A375 (cell line): ENCODE data around the genes ISG15, C1orf159, TTLL10 and C1QTNF12.

DNA sequence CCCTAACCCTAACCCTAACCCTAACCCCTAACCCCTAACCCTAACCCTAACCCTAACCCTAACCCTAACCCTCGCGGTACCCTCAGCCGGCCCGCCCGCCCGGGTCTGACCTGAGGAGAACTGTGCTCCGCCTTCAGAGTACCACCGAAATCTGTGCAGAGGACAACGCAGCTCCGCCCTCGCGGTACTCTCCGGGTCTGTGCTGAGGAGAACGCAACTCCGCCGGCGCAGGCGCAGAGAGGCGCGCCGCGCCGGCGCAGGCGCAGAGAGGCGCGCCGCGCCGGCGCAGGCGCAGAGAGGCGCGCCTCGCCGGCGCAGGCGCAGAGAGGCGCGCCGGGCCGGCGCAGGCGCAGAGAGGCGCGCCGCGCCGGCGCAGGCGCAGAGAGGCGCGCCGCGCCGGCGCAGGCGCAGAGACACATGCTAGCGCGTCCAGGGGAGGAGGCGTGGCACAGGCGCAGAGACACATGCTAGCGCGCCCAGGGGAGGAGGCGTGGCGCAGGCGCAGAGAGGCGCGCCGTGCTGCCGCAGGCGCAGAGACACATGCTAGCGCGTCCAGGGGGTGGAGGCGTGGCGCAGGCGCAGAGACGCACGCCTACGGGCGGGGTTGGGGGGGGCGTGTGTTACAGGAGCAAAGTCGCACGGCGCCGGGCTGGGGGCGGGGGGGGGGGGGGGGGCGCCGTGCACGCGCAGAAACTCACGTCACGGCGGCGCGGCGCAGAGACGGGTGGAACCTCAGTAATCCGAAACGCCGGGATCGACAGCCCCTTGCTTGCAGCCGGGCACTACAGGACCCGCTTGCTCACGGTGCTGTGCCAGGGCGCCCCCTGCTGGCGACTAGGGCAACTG is 115.9 kb downstream of the OR4F5 start:
- RAMPAGE, long total RNA: no peak

DNA sequence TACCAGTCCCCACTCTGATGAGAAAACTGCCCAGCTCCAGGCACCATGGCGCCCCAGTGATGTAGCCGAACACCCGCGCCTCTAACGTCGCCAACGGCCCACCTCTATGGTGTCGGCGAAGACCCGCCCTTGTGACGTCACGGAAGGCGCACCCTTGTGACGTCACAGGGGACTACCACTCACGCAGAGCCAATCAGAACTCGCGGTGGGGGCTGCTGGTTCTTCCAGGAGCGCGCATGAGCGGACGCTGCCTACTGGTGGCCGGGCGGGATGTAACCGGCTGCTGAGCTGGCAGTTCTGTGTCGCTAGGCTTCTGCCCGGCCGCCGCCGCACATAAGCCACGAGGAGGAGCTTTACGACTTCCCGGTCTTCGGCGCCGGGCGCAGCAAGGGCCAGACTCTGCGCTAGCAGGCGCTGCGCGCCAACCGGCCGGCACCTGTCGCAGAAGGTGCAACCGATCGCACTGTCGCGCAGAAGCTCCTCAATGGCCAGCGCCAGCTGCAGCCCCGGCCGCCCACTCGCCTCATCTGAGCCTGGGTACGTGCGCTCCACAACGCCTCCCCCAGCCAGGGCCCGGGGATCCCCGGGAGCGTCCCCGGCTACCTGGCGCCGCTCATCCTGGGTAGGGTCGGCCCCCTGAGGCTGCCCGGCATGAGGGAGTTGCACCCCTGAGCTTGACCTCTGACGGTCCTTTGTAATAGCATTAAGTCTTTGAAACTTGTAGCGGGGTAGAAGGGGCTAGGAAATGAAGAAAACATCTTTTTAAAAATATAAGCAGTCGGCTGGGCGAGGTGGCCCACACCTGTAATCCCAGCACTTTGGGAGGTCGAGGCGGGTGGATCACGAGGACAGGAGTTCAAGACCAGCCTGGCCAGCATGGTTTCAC is 92.3 kb upstream of the OR4F16 start:
- RAMPAGE, long total RNA: start-site peak on the minus strand centred at position 99 of the sequence, 38 bp wide, 49 and 45 reads in 2 replicates

GRCh38 chr1:826871-827983 is 96.5 kb upstream of the SAMD11 start:
- RAMPAGE, long total RNA: no peak

- RAMPAGE, long total RNA: no peak
These were observed 92.5 kb upstream of the SAMD11 start for GRCh38 chr1:831107-831773.

DNA sequence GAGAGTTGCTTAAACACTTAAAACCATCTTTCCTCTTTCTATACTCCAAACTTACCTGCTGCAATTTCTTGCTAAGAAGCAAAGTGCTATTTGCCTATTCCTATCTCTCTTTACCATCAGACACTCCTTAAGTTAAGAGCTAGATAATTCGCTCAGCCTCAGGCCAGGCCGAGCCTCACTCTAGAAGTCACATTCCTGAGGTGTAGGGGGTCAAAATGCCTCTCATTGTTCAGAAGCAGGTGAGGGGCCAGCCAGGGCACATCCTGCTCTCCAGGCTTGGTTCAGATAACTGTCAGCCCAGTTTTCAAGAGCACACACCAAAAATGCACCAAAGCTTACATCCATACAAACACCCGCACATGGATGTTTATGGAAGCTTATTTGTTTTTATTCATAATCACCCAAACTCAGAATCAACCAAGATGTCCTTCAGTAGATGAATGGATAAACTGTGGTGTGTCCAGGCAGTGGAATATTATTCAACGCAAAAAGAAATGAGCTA is 78.0 kb upstream of the SAMD11 start:
- RAMPAGE, long total RNA: no peak

DNA sequence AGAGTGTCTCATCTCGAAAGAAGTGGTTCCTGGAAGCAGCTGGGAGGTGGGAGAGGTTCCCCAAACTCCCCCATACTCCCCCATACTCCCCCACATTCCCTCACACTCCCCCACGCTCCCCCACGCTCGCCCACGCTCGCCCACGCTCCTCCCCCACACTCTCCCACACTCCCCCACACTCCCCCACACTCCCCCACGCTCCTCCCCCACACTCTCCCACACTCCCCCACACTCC is 48.0 kb upstream of the SAMD11 start:
- RAMPAGE, long total RNA: no peak

DNA sequence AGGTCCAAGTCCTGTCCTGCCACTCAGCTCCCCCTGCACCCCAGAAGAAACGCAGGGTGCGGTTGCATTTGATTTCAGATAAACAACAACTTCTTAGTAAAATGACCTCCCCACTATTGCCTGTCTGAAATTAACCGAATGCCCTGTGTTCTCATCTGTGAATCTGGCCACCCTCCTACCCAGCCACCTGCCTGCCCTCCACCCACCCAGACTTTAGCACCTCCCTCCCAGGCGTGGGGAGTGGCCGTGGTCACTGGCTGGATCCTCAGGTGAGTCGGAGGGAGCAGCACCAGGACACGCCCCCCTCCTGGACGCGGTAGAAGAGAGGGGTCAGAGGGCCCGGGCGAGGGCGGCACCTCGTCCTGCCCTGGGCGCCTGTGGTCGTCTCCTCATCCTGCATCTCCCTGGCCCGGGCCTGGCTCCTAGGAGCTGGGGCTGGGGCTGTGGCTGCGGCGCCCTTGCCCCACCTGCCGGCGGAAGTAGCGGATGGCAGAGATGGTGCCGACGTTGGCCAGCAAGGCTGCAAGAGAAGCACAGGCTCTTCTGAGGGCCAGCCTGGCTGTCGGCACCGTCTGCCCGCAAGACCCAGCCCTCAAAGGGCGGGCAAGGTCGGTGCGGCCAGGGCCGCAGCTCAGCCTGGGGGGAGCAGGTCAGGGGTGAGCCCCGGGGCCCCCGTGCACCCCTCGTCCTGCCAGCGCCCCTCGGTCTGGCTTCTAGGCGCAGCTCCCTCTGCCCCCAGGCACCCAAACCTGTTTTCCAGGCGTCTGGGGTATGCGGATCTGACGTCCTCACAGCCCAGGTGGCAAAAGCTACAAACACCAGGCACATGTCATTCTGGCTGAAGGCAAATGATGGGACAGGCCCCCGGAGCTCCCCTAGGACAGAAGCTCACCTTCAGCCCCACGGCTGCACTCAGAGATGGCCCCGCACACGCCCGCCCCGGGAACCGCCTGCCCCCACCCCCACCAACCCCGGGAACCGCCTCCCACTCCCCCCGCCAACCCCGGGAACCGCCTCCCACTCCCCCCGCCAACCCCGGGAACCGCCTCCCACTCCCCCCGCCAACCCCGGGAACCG is 5.8 kb downstream of the PERM1 start:
- RAMPAGE, long total RNA: no peak

DNA sequence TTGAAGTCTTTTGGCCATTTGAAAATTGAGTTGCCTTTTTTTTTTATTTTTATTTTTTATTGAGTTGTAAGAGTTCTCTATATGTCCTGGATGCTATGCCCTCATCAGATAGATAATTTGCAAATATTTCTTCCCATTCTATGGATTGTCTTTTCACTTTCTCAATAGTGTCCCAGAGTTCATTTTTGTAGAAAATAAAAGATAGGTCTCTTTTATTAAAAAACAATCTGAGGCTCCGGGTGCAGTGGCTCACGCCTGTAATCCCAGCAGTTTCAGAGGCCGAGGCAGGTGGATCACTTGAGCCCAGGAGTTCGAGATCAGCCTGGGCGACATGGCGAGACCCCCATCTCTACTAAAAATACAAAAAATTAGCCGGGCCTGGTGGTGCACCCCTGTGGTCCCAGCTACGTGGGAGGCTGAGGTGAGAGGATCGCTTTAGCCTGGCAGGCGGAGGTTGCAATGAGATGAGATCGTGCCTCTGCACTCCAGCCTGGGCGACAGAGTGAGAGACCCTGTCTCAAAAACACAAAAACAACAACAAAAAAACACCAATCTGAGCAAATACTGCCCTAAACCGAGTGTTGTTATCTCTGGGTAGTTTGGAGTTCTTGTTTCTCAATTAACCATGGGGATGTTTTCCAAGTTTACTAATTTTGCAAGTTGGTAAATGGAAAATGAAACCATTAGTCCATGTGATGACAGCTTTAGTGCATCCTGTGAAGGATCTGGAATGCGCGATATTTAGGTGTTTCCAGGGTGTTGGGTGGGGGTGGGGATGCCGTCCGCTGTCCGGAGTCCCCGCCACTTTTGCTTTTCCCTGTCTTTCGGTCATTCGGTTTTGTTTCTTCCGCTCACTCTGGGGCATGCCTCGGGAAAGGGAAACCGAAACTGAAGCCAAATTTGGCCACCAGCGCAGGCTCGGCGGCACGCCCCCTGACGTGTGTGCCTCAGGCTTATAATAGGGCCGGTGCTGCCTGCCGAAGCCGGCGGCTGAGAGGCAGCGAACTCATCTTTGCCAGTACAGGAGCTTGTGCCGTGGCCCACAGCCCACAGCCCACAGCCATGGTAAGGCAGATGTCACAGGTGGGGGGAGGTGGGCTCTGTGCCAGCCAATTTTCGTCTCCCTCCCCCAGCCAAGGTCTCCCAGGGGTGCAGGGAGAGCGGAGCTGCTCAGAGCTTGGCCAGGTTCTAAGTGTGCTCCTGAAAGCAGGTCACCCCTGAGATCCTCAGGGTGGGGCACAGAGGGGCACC is at the start of gene ISG15:
Gene ISG15 (plus strand): TSS at position 986 of the 1,251 bp plus-strand sequence.
- RAMPAGE, long total RNA: no peak

GRCh38 chr1:1090012-1090676 is 16.0 kb upstream of the RNF223 start:
- RAMPAGE, long total RNA: no peak

GRCh38 chr1:1115616-1116843 is at the start of gene C1orf159:
Gene C1orf159, minus strand, starts transcription at chr1:1116089.
- RAMPAGE, long total RNA: no peak

- RAMPAGE, long total RNA: no peak
These were observed 20.0 kb upstream of the C1orf159 start for GRCh38 chr1:1135934-1136206.

DNA sequence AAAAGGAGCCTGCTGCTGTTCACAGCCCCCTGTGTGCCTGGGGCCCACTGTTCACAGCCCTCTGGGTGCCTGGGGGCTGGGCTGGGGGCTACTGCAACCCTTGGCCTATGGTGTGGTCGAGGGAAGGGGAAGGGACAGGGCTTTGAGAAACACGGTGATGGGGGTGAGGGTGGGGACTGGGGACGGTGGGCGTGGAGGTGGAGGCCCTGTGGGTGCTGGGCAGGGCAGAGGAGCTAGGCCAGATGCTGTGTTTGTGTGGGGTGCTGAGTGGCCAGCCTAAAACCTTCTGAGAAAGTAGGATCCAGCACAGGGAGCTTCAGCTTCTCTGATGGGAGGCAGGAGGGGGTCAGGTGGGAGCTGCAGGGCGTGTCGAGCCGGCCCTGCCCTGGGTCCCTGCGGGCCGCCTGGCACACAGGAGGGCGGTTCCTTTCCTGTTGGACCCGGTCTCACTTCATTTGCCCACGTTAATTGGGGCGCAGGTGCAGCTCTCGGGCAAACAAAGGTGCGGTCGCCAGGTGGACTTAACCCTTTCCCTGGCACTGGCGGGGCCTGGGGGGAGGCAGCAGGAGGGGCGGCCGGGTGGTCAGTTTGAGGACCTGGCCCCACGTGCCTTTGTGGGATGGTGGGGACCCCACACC is 20.5 kb upstream of the C1orf159 start:
- RAMPAGE, long total RNA: no peak

DNA sequence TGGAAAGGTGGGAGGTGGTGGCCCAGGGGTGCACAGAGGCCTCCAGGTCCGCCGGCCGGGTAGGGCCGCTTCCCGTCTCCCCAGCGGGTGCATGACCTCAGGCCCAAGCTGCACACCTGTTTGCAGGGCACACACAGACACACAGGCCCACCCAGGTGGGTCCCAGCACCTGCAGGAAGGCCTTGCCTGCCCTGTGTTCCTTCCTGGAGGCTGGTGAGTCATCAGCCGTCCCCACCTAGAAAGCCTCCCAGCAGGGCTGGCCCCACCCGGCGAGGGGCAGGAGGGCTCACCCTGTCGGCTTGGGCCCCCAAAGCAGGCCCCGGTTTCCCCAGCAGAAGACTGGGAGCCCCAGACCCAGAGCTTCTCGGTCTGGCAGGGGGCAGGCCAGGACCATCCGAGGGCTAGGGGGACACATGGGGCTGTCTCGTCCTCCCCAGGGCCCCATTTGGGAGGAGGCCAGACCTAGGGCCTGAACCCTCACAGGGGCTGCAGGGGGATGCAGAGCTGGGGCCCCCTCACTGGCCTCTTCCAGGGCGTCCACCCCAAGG is 23.5 kb upstream of the TTLL10 start:
- RAMPAGE, long total RNA: no peak

DNA sequence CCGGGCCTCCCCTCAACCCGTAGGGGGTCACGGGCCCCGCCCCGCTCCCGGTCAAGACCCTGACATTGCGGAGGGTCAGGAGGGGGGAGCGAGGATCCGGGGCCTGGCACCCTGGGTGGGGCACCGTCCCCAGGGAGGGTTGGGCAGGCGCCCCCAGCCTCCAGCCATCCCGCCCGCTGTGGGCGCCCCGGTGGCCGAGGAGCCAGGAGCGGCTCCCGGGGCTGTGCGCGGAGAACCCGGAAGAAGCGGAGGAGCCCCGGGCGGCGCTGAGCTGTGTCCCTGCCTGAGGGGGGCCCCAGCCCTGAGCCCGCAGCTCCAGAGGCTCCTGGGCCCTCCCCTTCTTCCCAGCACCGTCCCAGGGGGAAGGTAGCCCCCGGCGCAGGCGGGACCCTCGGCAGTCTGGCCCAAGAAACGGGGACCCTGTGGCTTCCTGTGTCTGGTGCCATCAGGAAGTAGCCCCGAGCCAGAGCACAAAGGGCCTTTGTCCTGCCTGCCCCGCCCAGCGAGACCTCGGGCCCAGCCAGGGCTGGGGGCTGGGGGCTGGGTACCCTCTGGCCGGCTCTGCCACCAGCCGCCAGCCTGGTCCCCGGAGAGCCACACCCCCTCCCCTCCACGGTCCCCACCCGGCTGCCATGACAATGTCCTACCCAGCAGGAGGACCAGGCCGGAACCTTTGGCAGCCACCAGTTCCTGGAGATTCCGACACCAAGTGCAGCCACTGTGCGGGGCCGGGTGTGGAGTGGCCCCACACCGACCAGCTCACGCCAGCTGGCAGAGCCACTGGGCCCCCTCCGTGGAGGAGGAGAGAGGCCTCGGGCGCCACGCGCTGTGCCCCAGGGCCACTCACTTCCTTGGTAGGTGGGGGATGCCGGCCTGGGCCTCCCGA is 15.6 kb upstream of the TTLL10 start:
- RAMPAGE, long total RNA: no peak

- RAMPAGE, long total RNA: no peak
These were observed at the start of gene TTLL10 for GRCh38 chr1:1173463-1174259. Gene TTLL10, plus strand, starts transcription at chr1:1173880.

DNA sequence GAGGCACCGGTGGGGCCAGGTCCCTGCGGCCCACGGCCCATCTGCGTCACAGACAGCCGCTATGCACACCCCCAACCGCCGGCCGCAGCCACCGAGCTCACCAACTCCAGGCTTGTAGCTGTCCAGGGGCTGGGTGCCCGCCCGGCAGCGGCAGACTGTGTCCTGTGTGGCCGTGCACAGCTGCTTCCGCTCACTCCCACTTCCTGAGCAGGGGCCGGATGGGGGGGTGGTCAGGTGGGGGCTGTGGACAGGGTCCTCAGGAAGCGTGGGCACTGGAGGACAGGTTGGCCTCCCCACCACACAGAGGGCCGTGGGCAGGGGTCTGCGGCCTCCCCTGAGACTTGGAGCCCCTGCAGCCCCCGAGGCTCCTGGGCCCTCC is 1.1 kb downstream of the TNFRSF4 start:
- RAMPAGE, long total RNA: no peak

DNA sequence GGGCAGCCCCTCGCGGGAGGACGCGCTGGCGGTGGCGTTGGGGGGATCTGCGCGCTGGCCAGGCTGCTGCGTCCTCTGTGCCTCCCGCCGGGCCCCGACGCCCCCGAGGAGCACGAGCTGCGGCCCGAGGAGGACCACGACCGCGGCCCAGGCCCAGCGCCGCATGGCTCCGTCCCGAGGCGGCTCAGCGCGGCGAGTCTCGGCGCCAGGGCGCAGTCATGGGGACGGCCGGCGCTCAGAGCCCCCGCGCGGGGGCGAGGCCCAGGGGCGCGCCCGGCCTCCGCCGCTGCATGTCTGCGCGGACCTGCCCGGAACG is at the start of gene C1QTNF12:
Gene C1QTNF12 (minus strand): TSS at position 197 of the 316 bp plus-strand sequence.
- RAMPAGE, long total RNA: no peak

GRCh38 chr1:1262476-1263245 is 11.0 kb downstream of the UBE2J2 start:
- RAMPAGE, long total RNA: no peak

GRCh38 chr1:1270808-1271589 is 2.7 kb downstream of the UBE2J2 start:
- RAMPAGE, long total RNA: no peak

- RAMPAGE, long total RNA: no peak
These were observed 13.4 kb downstream of the SCNN1D start for GRCh38 chr1:1293454-1294197.